Progenitor cell of endocrine pancreas (in vitro differentiated cells): ENCODE data around the genes NLE1, GAS2L2, ZNHIT3 and DHRS11.

GRCh38 chr17:34981436-34981859 lies 1.1 kb downstream of the LIG3 start:
- PRO-cap = no peak

DNA sequence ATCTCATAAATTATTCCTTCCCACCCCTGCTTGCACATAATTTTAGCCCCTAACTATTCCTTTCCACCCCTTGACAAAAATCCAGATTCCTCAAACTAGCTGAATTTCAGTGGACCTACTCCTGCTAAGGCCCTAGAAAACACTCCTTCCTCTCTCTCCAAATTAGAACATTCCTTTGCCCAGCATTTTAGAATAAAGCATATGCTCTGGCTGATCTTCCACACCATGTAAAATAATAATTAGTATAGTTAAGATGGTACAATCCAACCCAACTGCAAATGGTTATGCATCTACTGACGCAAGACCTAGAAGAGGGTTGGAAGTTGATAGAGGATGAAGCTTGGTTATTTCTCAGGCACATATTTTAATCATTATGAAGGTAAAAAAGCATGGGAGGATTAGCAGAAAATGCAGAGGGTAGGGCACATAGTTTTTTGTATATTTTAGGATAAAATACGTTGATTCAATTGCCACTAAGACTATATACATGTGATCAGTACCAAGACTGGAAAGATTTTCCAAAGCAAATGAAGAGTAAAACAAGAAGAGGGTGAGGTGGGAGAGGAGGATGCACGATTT lies 16.6 kb upstream of the RFFL start:
- PRO-cap = no peak

DNA sequence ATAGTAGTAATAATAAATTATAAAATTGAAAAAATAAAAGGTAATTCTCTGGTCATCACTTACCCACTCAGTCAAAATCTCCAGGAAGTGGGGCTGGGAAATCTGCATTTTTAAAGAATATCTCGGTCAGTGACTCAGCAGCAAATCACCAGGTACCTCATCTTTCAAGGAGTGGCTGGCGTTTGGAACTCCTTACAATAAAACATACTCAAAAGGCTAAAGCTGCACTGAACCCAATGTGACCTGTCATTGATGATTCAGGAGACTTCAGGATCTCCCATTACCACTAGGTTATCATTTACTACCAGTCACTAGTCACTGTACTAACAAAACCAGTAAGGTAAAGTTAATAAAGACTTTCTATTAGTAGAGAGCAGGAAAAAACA lies 21.5 kb upstream of the RFFL start:
- PRO-cap = no peak

DNA sequence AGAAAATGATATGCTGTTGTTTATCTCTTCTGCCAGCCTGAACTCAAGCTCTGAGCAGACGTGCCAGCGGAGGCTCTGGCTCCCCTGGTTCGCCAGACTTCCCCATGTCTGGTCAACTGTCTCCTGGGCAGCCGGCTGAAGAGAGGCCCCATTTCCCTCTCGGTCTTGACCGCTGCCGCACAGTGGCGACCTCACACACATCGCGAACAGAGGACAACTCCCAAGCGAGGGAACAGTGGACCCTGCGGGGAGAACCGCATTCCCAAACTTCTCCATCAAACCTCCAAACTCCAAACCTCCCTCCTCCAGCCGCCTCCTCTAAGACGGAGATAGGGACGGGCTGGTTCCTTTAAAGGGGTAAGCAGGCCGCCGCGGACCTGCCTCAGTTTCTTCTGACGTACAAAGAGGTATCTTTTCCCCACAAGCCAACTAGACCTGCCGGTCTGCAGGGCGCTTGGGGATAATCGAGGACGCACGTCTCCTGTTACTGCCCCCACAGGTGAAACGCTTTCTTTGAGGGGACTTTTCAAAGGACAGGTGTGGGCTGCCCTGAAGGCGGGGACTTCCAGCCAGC lies 24.9 kb upstream of the RFFL start:
- PRO-cap = no peak

DNA sequence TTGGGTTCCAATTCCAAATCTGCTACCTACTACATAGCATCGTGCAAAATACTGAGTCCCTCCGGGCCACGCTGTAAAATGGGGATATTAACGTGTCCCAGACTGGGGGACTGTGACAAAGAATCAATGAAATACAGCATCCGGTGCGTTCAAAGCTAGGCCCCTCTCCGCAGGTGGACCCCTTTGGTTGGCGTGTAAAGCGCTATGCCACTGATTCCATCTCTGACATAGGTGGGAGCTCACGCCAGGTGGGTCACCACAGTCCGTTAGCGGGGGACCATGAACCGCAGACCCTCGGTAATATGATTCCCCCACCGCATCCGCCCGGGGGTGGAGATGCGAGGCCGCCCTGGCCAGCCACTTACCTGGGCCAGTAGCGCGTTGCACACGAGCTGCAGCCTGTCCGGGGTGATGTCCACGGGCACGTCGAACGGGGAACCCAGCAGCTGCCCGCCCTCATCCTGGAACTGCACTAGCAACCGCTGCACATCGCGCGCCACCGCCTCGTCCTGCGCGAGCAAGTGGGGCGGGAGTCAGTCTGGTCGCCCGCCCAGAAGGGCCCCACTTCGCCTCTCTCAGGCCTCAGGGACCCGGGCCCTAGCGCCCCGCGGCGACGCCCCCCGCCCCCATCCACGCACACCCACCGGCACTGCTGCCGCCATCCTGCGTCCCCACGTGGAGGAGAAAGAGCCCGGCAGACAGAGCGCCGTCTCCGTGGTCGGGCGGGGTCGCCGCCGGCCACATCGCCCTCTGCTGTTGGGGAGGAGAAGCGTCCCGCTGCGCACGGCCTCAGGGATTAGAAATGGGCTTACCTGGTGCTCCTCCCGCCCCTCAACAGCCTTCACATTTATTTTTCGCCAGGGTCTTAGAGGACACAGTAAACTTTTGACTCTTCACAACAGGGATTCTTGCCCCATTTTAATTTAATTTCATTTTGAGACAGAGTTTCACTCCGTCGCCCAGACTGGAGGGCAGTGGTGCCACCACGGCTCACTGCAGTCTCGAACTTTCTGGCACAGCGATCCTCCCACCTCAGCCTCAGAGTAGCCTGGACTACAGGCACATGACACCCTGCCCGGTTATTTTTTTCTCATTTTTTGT lies at the start of gene NLE1:
NLE1 (minus strand) TSS at position 690 of the 1,101 bp plus-strand sequence.
- PRO-cap = unidirectional peak, minus-strand start at position 471 of the sequence; unidirectional peak, minus-strand start at position 646 of the sequence; unidirectional peak, minus-strand start at position 684 of the sequence

GRCh38 chr17:35150888-35151635 lies 3.4 kb downstream of the UNC45B start:
- PRO-cap = no peak

DNA sequence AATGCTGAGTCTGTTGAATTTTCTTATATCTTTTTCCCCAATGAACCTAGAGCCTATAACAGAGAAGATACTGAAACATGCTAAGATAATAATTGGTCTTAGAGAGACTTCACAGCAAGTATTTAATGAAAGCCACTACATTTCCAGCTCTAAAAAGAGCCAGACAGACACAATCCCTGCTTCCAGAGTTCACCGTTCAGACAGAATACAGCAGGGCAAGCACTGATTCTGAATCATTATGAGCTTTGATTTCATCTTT lies 2.4 kb upstream of the SLFN11 start:
- PRO-cap = no peak

DNA sequence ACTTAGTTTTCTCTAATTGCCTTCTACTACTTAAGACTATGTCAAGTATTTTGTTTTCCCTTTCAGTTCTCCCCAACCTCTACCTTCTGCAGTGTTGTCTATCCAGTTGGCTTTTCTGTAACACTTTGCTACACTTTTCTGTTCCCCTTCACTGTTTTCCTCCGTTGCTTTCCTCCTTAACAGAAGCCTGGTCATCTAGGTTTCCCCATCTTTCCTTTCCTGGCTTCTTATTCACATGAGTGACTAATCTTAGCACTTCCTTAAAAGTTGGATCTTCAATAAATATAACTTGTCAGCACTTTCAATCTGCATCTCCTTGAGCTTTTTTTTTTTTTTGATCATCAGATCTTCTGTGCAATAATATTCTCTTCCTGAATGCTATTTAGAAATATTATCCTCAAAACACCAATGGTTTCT lies 2.8 kb upstream of the SLFN11 start:
- PRO-cap = no peak

GRCh38 chr17:35449318-35449882 lies 834 bp upstream of the SLFN13 start:
- PRO-cap = no peak

DNA sequence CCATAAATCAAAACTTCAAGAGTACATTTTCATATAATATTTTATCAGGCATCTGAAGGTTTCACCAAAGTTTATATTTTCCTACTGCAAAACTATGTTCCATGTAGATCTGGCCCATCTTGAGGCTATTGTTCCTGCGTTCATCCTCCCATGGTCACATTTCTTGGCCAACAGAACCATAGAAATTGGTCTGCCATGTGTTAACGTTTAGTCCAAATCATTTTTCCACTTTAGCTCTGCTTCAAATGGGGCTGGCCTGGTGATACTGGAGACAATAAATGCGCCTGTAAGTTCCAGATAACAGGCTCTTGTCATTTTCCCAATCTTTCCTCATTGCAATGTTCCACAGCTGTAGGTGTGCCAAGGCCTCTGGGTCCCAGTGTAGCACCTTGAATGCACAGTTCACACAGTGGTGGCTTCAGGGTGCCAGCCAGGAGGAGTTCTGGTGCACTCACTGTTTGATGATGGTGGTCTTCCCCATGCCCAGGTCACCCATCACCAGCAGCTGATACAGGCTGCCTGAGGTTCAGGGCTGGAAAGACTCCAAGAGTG lies 21.6 kb upstream of the SLFN13 start:
- PRO-cap = no peak

DNA sequence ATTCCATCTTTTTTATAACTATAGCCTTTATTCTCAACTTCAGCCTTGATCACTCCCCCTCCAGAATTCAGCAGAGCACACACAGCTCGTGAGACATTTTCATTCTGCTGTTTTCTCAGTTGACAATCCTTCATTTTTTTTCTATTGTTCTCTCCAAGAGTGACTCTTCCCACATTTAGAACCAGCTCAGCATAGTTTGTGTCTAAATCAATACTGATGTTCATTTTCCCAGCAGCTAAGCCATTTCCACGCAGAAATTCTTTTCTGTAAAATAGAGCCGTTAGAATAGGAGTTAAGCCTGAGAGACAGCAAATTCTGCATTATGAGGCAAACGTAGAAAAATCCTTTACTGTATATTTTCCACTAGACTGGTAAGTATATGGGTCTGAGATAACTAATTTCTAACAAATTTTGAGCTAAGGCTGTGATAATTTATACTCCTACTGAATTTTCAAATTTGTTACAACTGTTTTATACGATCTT lies 31.4 kb upstream of the SLFN13 start:
- PRO-cap = no peak

- PRO-cap = bidirectional peak, plus-strand start at chr17:35568123, minus-strand start at chr17:35567893; bidirectional peak, plus-strand start at chr17:35568408, minus-strand start at chr17:35568321; unidirectional peak, minus-strand start at chr17:35568651
Observed at GRCh38 chr17:35567736-35568988, 7.5 kb upstream of the SLFN14 start.

DNA sequence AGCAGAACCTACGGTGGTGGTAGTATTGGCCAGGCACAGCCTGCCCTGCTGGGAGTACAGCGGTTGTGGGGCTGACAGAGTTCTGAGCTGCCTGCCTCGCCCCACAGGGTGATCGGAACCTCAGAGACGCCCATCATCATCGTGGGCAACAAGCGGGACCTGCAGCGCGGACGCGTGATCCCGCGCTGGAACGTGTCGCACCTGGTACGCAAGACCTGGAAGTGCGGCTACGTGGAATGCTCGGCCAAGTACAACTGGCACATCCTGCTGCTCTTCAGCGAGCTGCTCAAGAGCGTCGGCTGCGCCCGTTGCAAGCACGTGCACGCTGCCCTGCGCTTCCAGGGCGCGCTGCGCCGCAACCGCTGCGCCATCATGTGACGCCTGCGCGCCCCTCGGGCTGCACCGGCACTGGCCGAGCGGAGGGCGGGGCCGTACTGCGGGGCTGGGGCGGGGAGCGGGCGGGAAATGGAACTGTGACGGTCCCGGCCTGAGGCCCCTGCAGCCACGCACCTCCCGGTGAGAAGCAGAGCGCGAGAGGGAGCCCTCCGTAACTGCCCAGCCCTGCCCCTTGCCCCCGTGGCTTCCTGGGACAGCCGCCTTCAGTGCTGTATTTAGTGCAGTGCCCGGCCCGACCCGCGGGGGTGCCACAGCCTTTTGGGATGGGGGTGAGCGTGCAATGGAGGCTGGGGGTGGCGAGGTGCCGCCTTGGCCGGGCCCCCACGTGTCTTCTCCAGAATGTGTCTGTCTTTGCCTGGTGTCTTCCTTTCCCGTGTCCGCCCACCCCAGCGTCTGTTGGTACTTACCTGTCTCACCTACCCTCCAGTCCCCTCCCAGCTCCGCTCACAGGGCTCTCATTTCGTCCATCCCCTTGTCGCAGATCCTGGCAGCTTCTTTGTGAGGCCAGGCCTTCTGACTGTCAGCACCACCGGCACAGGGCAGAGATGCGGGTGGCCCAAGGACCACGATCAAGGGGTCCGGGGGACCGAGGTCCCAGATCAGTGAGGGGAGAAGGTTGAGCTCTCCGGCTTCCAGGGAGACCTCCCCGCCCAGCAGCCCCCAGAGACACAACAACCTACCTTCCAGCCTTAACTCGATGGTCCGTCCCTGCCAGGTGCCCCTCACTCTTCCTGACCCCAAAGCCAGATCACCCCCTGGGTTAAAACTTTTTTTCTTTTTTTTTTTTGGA lies 9.9 kb downstream of the RASL10B start:
- PRO-cap = no peak

GRCh38 chr17:35752457-35753417 lies at the start of gene GAS2L2:
Gene GAS2L2 (minus strand): TSS chr17:35753239.
- PRO-cap = no peak

GRCh38 chr17:35895924-35896260 lies 15.7 kb upstream of the CCL5 start:
- PRO-cap = no peak

DNA sequence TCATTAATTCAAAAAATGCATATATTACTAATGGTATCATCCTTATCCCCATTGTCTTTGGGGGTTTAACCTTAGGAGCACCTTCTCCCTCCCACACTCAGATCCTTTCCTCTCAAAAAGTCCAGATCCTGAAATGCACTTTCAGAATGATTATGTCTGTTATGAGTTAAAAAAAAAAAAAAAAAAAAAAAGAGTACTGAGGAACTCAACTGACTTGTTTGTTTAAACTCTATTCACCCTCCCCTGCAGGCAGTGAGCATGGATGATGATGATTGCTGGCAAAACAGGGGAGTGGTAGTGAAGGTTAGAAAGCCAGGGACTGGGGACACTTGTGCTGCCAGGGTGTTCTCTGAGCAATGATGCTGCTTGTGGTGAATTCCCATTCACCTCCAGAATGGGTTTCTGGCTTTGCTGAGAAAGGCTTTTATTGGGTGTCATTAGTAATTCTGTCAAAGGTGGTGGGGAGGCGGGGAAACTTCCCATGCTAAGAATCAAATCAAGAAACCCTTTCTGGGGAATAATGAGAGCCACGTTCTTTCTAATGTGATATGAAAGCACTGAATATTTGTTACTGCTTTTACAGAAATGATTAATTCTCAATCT lies 13.9 kb downstream of the CCL4 start:
- PRO-cap = no peak

- PRO-cap = no peak
Observed at GRCh38 chr17:36127153-36127881, 23.7 kb downstream of the CCL4 start.

GRCh38 chr17:36485607-36486849 lies at the start of gene ZNHIT3:
Gene ZNHIT3 (plus strand): TSS chr17:36486681.
- PRO-cap = bidirectional peak, plus-strand start at chr17:36486681, minus-strand start at chr17:36486478

GRCh38 chr17:36591277-36592356 lies at the start of gene DHRS11:
Gene DHRS11 (plus strand): TSS chr17:36591879.
- PRO-cap = bidirectional peak, plus-strand start at chr17:36591879, minus-strand start at chr17:36591730

- PRO-cap = no peak
Observed at GRCh38 chr17:36593527-36594421, 2.1 kb downstream of the DHRS11 start.